HT1080 (cell line): Measurements from ENCODE around the genes RALGAPB and ADIG.

DNA sequence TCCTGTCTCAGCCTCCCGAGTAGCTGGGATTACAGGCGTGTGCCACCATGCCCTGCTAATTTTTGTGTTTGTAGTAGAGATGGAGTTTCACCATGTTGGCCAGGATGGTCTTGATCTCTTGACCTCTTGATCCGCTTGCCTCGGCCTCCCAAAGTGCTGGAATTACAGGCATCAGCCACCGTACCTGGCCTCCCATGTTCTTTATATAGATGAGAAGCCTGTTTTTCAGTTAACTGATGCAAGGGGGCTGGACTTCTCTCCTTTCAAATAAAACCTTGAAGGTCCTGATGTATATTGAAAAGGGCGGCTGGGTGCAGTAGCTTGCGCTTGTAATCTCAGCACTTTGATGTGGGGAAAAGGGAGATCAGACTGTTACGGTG, 16.0 kb upstream of the SAMHD1 start:
RAMPAGE:
- cytosol, long total RNA, result no peak
- long total RNA, result no peak
- nucleus, long total RNA, result no peak

RAMPAGE:
- cytosol, long total RNA, result no peak
- long total RNA, result no peak
- nucleus, long total RNA, result no peak
Observed at GRCh38 chr20:36988305-36989313, 37.1 kb upstream of the SAMHD1 start.

GRCh38 chr20:37044032-37044419, 51.8 kb downstream of the RBL1 start:
RAMPAGE:
- cytosol, long total RNA, result no peak
- long total RNA, result no peak
- nucleus, long total RNA, result no peak

RAMPAGE:
- cytosol, long total RNA, result no peak
- long total RNA, result no peak
- nucleus, long total RNA, result no peak
Observed at GRCh38 chr20:37397575-37397975, 51.6 kb downstream of the SRC start.

DNA sequence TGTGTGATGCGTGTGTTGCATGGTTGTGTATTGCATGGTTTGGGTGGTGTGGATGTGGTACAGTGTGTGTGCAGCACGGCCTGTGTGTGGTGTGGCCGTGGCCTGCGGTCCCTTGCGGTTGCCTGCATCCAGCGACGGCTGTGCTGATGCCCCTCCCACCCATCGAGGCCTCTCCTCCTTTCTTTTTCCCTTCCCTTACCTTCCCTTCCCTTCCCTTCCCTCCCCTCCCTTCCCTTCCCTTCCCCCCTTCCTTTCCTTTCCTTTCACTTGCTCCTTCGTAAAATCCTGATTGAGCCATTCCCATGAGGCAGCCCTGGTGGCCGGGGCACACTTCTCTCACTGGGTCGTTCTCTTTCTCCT, 65.6 kb downstream of the SRC start:
RAMPAGE:
- cytosol, long total RNA, result no peak
- long total RNA, result no peak
- nucleus, long total RNA, result no peak

RAMPAGE:
- cytosol, long total RNA, result no peak
- long total RNA, result no peak
- nucleus, long total RNA, result no peak
Observed at GRCh38 chr20:37503135-37504132, 17.6 kb upstream of the NNAT start.

DNA sequence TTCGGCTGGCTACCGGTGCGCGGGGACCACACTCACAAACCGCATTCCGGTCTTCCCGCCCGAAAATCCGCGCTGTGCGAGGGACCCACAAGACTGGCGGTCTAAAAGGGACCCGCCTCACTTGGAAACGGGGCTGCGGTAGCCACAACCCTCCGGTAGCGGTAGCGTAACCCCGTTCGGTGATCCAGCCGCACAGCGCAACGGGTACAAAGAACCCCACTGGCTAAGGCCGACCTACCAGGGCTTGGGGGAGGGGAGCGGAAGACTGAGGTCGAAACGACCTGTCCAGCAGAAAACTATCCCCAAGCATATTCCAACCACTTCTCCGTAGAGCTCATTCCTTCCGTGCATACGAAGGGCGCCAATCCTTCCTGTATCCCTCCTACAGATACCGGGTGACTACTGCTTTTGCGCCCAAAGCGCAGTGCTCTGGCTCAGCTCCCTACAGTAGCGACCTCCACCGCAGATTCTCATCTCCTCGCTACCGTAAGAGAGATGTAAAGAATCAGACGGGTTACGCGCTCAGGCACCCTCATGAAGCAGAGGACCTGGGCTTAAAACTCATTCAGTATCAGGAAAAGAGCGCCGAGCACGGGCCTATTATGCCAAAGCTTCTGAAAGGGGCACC, 736 bp upstream of the NNAT start:
RAMPAGE:
- cytosol, long total RNA, result no peak
- long total RNA, result no peak
- nucleus, long total RNA, result no peak

GRCh38 chr20:37524127-37525551, 3.0 kb downstream of the BLCAP start:
RAMPAGE:
- cytosol, long total RNA, result no peak
- long total RNA, result no peak
- nucleus, long total RNA, result no peak

DNA sequence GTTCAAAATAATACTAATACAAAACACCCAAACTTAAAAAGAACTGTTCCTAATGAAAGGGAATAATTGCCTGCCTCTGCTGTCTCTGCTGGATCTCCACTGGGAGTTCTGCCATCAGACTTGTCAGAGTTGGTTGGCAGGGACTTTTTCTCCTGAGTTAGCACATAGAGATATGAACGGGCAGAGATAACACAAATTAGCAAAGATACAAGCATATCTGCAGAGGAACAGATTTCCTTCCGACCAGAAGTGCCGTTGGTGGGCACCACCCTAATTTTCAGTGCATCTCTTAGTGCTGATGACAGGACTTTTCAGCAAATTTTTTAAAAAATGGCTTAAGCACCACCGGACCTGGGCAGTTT, 18.8 kb downstream of the CTNNBL1 start:
RAMPAGE:
- cytosol, long total RNA, result no peak
- long total RNA, result no peak
- nucleus, long total RNA, result no peak

DNA sequence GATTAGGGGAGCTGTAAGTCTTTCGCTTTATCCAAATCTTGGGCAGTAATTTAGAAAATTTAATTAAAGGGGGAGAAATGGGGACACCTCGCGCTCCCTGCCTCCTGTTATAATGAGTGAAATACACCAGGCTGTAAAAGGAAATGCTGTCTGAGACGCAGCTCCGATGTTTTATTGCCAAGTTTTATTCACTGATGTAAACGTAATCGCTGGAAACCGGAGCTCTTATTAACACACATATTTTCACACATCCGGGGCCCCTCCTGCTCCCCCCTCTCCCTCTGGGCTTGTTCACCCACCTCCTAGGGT, 4.9 kb upstream of the VSTM2L start:
RAMPAGE:
- cytosol, long total RNA, result no peak
- long total RNA, result no peak
- nucleus, long total RNA, result no peak

RAMPAGE:
- cytosol, long total RNA, result no peak
- long total RNA, result no peak
- nucleus, long total RNA, result no peak
Observed at GRCh38 chr20:38129760-38130586, 35.1 kb downstream of the TGM2 start.

DNA sequence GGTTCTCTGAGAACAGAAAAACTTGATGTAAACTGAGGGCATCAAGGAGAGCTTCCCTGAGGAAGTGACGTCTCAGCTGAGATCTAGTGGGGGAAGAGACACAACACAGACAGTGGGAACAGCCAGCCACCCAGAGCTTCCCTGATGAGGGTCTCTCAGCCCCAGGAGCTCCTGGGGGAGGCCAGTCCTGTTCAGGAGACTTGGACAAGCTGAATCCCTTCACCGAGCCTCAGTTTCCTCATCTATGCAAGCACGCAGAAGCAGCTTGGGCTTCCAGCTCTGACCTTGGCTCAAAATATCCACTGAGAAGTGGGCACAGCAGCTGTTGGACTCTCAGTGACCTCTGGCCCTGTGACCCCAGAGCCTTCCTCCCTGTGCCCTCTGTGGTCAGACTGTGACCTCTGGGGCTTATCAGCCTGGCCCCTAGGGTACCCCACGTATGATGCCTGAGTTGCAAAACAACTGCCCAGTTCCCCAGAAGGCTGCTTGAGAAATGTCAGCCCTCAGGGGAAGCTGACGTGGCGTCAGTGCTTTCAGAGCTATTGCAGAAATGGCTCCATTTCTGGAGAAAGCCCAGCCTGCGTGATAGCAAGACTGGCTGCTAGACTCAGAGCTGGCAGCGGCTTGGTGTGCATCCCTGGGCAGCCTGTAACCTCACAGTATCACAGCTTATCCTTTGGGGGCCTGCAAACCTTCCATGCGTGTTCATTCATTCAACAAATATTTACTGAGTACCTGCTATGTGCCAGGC, 31.4 kb upstream of the TGM2 start:
RAMPAGE:
- cytosol, long total RNA, result no peak
- long total RNA, result no peak
- nucleus, long total RNA, result no peak

GRCh38 chr20:38252297-38253272, 8.0 kb downstream of the KIAA1755 start:
RAMPAGE:
- cytosol, long total RNA, result no peak
- long total RNA, result no peak
- nucleus, long total RNA, result no peak

DNA sequence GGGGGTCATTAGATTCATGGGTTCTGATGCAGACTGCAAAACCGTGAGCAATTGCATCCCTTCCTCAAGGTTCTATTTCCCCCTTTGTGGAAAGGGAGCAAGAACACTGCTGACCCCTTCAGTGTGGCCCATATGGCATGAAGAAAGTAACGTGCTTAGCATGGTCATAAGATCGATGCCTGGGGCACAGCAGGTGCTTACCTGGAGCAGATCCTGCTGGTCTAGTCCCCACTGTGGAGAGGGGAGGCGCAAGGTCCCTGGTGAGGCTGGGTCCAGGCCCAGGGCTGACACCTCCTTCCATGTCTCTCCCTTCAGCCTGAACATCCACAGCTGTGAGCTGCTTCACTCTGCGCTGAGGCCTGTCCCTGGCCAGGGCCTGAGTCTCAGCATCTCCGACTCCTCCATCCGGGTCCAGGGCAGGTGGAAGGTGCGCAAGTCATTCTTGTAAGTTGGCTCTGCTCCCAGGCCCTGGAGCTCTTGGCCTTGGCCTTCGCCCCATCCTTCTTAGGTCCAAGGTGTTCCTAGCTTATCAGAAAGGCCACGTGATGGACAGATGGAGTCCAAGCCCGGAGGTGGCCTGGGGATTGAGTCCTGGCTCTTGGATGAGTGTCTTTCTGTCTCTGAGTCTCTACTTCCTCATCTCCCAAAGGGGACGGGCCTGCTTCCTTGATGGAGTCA, 4.4 kb downstream of the LBP start:
RAMPAGE:
- cytosol, long total RNA, result no peak
- long total RNA, result no peak
- nucleus, long total RNA, result no peak

DNA sequence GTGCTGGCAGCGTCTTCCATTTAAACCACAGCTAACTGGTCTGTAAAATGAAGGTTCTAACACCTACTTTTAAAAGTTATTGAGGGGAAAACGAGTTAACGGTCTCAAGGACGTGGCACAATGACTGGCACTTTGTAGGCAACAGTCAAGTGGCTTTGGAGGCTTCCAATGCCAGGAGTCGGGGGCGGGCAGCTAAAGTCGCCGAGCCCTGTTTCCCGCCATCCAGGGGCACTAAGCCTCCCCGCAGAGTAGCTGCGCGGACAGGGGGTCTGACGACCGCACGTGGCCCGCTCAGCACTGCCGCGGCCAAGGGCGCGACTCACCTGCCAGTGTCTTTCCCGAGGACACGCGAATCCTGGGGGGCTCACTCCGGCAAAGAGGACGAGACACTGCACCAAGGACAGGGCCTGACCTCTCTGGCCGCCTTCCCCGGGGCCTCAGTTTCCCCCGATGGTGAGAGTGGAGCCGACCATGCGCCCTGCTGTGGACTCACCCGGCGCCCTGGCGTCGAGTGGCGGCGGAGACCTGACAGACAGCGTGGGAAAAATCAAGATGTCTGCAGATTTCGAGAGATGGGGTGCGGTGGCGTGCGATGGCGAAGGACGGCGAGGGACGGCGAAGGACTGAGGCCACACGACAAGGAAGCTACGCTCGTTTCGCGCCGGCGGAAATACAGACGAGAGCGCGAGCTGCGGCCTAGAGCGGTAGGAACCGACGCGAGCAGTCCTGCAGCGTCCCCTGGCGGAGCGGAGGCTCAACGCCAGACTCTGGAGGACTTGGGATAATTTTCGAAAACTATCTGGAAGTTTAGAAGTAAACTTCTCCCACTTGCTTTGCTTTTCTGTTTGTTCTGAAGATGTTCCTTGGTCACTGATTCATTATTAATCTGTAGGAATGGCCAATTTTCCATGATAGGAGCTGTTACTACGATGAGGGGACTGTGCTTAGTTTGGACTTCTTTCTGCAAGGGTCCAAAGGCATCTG, 37.6 kb upstream of the RALGAPB start:
RAMPAGE:
- cytosol, long total RNA, result no peak
- long total RNA, result no peak
- nucleus, long total RNA, result no peak

RAMPAGE:
- cytosol, long total RNA, result no peak
- long total RNA, result no peak
- nucleus, long total RNA, result no peak
Observed at GRCh38 chr20:38472329-38473679, at the start of gene RALGAPB. TSS of gene RALGAPB (plus strand) at chr20:38472843.

GRCh38 chr20:38580774-38581338, at the start of gene ADIG:
TSS of gene ADIG (plus strand) at chr20:38581197.
RAMPAGE:
- cytosol, long total RNA, result no peak
- long total RNA, result no peak
- nucleus, long total RNA, result no peak

GRCh38 chr20:38779181-38780041, 26.1 kb upstream of the PPP1R16B start:
RAMPAGE:
- cytosol, long total RNA, result no peak
- long total RNA, result no peak
- nucleus, long total RNA, result no peak

RAMPAGE:
- cytosol, long total RNA, result no peak
- long total RNA, result no peak
- nucleus, long total RNA, result no peak
Observed at GRCh38 chr20:38811563-38812136, 6.2 kb downstream of the PPP1R16B start.

GRCh38 chr20:38842603-38843280, 37.2 kb downstream of the PPP1R16B start:
RAMPAGE:
- cytosol, long total RNA, result no peak
- long total RNA, result no peak
- nucleus, long total RNA, result no peak